A673 (cell line): ENCODE results near the genes NR1I2 and LRRC58.

- PRO-cap, result no peak
Observed at GRCh38 chr3:118933088-118933656, 101.5 kb downstream of the IGSF11 start.

GRCh38 chr3:119223770-119224356 lies 16.8 kb downstream of the B4GALT4 start:
- PRO-cap, result no peak

GRCh38 chr3:119257148-119257937 lies 16.7 kb upstream of the B4GALT4 start:
- PRO-cap, result no peak

DNA sequence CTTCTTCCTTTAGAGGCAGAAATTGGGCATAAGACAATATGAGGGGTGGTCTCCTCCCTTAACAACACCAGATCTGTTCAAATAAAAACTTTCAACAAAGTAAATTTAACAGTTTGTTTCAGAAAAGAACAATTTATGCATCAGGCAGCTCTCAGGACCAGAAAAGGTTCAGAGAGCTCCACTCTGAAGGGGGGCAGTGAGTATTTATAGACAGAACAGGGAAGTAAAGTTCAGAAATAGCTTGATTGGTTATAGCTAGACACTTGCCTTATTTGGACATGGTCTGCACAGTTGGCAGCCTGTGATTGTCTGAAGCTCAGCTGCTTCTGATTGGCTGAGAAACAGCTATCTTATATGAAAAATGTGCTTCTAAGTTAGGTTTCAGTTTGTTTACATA lies 17.3 kb upstream of the B4GALT4 start:
- PRO-cap, result no peak

- PRO-cap, result bidirectional peak, plus-strand start at chr3:119322669, minus-strand start at chr3:119322621; bidirectional peak, plus-strand start at chr3:119322723, minus-strand start at chr3:119322726
Observed at GRCh38 chr3:119322333-119322900, 28.2 kb downstream of the ARHGAP31 start.

DNA sequence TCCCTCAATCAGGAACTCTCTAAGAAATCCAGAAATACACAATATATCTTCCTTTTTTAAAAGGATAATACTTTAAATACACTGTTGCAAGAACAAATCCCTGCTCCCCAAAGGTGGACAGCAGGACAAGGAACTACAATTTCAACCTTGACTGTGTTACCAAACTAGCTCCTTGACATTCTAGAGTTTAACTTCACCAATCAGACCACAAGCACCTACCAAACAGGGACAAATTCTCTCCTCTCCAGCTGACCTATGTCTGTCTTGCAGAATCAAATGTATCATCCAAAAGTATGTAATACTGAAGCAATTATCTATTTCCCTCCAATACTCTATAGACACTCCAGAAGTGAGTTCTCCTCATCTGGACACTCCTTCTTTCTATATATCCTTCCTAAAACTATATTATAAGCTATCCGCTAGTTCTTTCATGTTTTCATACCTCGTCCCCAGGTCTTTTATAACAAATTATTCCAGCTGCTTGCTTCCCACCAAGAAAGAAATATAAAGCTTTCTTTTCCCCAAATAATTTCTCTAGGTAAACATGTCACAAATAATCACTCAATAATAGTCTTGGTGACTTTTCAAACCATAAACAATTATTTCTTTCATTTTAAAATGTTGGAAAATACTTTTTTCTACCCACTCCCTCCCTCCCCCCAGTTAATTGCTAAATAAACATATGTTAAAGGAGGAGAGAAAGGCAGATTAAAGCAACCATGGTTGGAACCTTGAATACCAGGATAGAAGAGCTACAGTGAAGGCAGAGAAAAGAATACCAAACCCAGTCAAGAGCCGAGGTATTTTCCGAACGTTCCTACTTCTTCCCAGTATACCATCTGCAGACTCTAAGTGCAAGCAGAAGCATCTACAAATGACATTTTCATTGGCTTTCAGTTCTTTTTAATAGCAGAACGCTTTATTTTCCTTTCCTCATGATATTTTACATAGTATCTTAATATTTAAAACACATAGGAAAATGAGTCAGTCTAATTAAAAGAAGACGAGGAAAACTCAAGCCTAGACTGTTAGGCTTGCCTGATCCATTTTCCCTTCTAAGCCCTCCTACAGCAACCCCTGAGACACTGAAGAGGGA lies 3.5 kb downstream of the TMEM39A start:
- PRO-cap, result no peak

GRCh38 chr3:119517071-119517422 lies 18.7 kb downstream of the TIMMDC1 start:
- PRO-cap, result no peak

DNA sequence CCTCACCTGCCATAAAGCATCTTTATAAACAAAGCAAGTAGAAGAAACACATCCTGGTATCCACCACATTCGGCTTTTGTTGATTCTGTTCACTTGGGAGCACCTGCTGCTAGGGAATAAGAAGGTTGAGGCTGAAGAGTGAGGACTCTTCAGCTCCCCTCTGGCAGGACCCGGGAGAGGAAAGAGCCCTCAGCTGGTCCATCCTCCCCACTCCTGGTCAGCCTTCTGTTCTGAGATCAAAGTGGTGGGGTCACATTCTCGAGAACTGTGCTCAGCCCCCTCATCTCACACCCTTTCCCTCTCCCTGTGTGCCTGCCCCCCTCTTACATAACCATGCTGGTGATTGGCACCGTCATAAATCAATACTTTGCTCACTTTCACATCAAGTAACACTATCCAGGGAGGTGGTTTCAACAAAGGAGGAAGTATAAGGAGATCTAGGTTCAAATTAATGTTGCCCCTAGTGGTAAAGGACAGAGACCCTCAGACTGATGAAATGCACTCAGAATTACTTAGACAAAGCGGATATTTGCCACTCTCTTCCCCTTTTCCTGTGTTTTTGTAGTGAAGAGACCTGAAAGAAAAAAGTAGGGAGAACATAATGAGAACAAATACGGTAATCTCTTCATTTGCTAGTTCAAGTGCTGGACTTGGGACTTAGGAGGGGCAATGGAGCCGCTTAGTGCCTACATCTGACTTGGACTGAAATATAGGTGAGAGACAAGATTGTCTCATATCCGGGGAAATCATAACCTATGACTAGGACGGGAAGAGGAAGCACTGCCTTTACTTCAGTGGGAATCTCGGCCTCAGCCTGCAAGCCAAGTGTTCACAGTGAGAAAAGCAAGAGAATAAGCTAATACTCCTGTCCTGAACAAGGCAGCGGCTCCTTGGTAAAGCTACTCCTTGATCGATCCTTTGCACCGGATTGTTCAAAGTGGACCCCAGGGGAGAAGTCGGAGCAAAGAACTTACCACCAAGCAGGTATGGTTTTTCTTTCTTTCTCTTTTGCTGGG lies at the start of gene NR1I2:
NR1I2 (plus strand) TSS at position 785 of the 1,016 bp plus-strand sequence.
- PRO-cap, result no peak

DNA sequence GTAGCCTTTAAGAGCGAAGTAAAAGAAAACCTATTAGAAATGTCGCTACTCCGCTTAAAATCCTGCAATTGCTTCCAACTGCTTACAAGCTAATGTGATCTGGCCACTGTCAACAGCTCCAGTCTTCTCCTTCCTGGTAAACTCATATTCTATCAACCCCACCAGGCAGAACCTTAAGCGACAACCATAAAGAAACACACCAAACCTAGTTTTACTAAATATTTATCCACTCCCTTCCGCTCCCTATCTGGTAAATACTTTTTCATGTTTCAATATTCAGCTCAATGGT lies 110.2 kb downstream of the NR1I2 start:
- PRO-cap, result no peak

- PRO-cap, result no peak
Observed at GRCh38 chr3:120039447-120040331, 54.6 kb downstream of the GSK3B start.

GRCh38 chr3:120348029-120348419 lies 1.1 kb downstream of the LRRC58 start:
- PRO-cap, result no peak

- PRO-cap, result bidirectional peak, plus-strand start at chr3:120349447, minus-strand start at chr3:120349307; bidirectional peak, plus-strand start at chr3:120350059, minus-strand start at chr3:120349864
Observed at GRCh38 chr3:120348995-120350206, at the start of gene LRRC58. Gene LRRC58, minus strand, starts transcription at chr3:120349354.

DNA sequence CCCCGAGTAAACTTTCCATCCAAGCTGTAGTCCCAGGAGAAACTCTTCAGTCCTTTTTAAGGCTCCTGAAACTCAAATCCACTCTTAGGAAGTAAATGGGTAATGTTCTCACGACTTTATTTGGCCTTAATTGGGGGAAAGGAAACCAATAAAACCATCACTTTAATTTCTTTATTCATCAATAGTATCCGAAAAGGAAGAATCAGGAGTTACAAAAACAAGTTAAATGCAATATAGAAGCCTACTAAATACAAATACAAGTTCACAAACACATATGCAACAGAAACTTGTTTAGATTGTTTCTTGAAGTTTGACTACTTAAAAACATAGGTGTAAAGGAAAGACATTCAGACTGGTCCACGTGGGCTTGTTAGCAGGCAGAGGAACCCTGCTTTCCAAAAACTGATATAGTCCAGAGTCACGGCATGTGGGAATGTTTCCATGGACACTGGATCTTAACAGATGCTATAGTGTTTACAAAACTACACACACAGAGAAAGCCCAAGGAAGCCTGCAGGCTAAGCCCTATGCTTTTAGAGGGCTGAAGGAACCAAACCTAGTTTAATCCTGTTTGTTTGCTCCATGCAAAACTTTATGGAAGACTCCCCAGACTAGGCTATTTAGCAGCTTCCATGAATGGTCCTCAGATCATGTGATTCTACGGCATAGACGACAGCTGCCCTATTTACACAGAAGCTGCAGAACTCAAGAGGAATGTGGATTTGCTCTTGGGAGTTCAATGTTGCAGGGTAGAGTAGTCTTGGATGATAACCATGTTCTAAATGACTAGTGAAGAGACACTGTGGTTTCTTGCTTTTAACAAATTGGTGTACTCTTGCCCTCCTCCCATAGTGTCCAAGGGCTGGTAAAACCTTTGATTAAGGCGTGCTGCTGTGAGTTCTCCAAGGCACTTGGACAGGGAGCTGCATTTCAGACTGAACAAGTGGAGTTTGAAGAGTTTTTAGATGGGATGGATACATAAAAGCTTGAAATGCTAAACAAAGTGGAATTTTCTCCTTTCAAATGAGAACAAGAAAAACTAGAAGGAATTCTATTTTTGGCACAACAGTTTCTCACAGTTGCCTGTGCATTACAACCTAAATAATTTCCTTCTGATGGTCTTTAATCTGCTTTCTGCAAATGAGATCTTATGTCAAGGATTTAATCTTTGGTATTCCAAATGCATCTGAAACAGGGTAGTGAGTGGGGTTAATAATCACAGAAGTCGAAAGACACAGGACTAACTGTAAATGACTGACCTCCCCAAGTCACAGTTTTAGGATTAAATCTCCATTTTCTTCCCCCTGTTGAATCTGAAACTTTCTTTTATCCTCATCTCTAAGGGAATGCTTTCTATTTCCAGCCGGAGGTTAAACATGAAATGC lies 45.5 kb upstream of the LRRC58 start:
- PRO-cap, result no peak

DNA sequence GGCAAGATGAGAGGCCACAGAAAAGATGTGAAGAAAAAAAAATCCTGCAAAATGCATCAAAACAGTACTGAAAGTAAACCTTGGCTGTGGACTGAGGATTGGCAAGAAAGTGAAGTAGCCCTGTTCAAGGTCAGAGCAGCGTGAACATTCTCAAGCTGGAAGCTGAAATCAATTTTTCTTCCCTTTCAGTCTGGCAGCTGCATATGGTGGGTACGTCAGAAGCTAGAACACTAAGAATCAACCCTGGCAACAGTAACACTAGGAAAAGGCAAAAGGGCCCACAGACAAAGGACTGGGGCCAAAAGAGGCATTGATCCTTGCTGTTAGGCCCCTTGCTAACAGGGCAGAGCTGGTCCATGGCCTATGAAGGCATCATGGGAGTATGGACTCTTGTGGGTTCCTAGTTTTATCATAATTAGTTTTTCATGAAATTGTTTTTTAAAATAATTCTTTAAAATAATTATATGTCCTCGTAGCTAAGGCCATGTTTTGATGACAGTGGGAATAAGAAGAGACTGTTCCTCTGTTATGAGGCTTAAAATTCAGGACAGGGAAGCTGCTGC lies 74.4 kb downstream of the GTF2E1 start:
- PRO-cap, result no peak

- PRO-cap, result no peak
Observed at GRCh38 chr3:120909476-120910037, 1.6 kb downstream of the STXBP5L start.

- PRO-cap, result no peak
Observed at GRCh38 chr3:121648350-121649104, 12.2 kb downstream of the HCLS1 start.

- PRO-cap, result no peak
Observed at GRCh38 chr3:121658057-121658529, 2.6 kb downstream of the HCLS1 start.

- PRO-cap, result no peak
Observed at GRCh38 chr3:121793213-121793657, 41.6 kb downstream of the IQCB1 start.

- PRO-cap, result no peak
Observed at GRCh38 chr3:122310357-122310815, 14.7 kb upstream of the CSTA start.

- PRO-cap, result no peak
Observed at GRCh38 chr3:122443452-122444262, 27.8 kb upstream of the WDR5B start.